Neural progenitor cell (in vitro differentiated cells): Measurements from ENCODE around the gene TYRP1.

GRCh38 chr9:6787943-6788514 is 30.3 kb downstream of the KDM4C start:
- RAMPAGE, long total RNA, result no peak

DNA sequence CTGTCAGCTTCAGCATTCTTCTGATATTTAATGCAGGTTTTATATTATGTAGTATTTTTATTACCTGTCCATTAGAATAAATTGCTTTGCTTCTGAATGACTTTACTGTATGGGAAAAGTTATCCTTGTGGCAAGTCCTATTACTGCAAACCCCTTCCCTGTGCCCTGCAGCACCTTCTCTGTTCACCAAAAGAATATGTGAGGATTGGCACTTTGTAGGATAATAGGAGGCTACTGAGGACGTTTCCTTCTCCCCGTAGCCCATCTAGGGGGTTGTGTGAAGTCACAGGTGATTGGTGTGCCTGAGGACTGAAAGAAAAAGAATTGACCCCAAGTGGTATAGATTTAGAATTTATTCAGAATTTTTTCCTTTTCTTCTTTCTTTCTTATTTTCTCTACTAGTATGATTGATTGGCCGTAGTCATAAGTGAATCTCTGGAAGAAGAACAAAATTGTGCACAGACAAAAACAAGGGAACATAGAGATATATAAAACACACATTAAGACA is 296.2 kb downstream of the KDM4C start:
- RAMPAGE, long total RNA, result no peak

GRCh38 chr9:7935542-7936038 is 136.0 kb upstream of the DMAC1 start:
- RAMPAGE, long total RNA, result no peak

GRCh38 chr9:11064813-11065421 is 452.1 kb upstream of the PTPRD start:
- RAMPAGE, long total RNA, result no peak

GRCh38 chr9:12693154-12693920 is at the start of gene TYRP1:
TYRP1 (plus strand) TSS chr9:12693385.
- RAMPAGE, long total RNA, result no peak

GRCh38 chr9:12698291-12698744 is 5.1 kb downstream of the TYRP1 start:
- RAMPAGE, long total RNA, result no peak

DNA sequence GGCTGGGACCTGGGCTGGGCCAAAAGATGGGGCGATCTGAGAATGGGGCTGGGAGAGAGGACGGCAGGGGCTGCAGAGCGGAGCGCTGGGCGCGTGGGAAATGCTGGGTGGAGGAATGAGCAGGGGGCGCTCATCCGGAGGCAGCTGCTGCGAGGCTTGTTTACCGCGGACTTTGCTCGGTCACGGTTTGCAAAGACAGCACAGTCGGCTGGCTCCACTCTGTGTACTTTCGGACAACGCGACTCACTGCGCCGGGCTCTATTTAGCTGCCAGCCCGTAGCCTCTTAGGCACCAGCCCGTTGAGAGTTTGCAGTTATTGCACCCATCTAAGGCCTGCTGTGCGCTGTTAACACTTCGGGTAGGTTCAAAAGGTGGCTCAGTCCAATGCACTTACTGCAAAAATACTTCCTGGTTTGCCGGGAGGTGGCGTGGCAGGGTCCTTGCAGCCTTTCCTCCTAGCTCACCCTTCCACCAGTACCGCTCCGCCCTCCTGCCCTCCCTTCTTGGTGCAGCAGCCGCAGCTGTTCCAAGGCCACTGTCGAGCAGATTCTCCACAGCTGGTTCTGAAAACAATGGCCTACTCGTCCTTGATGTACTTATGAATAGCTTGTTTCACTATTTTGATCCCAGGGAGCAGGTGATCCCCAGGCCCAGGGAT is 1.4 kb downstream of the LURAP1L start:
- RAMPAGE, long total RNA, result no peak

GRCh38 chr9:12814244-12814946 is 39.6 kb downstream of the LURAP1L start:
- RAMPAGE, long total RNA, result no peak

GRCh38 chr9:13121555-13122284 is 157.8 kb downstream of the MPDZ start:
- RAMPAGE, long total RNA, result no peak

DNA sequence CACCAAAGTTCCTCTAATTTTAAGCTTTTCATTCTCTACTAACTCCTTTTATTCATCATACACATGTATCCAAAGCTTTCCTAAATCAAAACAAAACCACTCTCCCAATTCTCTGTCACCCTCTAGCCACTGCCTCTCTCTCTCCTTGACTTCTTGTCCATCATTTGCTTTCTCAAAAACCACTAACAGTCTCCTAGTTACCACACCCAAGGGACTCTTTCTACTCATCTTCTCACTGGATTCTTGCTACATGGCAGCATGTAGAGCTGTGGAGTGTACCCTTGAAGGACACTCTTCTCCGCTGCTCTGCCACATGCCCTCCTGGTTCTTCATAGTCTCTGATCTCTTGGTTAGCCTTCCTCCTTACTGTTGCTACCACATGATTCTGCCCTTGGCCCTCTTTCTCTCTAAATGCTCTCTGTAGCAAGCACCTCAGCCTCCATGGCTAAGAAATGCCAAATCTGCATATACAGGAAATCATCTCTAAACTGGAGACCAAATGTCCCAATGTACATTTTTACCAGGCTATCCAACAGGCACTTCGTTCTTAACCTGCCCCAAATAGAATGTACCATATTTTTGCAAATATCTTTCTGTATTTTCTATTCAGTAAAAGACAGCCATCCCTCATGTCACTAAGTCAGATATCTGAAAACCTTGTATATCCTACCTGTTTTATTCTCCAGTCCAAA is 144.8 kb downstream of the MPDZ start:
- RAMPAGE, long total RNA, result no peak

DNA sequence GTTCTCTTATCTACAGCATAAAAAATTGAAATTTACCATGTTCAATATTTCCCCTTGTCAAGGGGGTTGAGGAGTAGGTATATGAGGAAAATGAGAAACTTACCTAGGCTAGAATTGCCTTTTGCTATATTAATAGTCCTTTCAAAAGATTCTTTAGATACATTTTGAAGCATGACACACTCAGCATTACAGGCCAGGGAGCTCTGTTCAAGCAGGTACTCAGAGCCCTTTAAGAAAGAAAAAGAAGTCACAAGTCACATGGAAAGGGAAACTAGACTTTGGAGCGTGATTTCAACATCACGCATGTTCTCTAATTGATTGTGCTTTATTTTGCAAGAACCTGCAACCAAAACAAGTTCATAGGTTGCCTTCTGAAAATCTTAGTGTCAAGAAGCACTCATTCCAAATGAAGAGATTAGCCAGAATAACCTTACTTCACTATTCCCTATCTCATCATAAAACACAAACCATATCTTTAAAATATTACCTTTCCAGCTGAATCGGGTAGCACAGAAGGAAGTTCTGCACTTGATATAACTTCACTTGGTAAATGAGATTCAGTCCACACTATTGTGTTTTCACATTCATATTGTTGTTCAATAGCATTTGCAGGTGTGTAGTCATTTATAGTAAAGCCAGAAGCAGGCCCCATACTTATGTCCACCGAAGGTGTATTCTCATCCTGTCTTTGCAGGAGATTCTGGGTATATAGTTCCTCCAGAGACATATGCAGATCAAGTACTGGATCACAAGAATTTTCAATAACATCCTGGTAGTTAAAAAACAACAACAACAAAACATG is 103.6 kb downstream of the MPDZ start:
- RAMPAGE, long total RNA, result no peak

- RAMPAGE, long total RNA, result no peak
These were observed 11.7 kb downstream of the MPDZ start for GRCh38 chr9:13267734-13268311.

GRCh38 chr9:13443231-13443671 is 163.8 kb upstream of the MPDZ start:
- RAMPAGE, long total RNA, result no peak

DNA sequence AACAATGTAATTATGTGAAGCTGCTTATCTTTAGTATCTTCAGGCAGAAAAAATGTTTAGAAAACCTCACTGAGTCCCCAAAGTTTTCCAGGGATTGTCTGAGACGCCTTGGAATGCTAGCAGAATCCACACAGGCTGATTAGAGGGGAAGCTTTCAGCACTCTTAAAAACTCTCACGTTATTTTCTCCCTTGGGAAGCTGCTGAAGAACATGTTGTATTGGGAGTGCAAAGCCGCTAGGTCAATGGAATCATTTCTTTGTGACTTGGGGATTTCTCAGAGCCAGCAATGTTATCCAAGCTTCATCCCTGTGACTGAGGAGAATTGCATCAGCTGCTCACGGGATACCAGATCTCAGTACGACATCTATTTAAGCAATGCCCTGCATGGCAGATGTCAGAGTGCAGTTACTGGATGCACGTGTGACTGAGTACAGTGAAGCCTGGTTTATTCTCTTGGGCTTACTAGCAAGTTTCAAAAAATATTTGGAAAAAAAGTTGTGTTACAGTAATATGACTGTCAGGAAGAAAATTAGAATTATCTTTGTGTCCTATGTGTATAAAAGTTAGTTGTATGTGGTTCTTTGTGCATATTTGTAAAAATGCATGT is 426.5 kb upstream of the MPDZ start:
- RAMPAGE, long total RNA, result no peak

GRCh38 chr9:13728858-13729438 is 449.5 kb upstream of the MPDZ start:
- RAMPAGE, long total RNA, result no peak

DNA sequence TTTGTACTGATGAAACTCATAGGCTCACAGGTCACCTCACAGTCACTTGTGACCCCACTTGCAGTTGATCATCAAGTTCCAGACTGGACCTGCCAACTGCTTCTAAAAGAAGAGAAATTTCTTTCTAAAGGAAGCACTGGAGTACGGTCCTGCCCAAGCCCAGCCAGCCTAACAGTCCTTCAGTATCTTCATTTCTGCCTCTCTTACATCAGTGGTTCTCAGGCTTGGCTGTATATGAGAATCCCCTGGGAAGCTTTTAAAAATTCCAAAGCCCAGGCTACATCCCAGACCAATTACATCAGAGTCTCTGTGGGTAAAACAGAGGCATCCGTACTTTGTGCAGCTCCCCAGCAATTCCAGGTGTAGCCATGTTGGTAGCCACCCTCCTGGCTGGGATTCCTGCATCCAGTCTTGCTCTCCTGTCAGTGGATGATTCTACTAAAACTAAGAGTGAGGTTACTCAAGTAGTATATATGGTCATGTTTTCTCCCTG is 282.1 kb downstream of the NFIB start:
- RAMPAGE, long total RNA, result no peak

- RAMPAGE, long total RNA, result no peak
These were observed 226.9 kb downstream of the NFIB start for GRCh38 chr9:14086867-14087599.

DNA sequence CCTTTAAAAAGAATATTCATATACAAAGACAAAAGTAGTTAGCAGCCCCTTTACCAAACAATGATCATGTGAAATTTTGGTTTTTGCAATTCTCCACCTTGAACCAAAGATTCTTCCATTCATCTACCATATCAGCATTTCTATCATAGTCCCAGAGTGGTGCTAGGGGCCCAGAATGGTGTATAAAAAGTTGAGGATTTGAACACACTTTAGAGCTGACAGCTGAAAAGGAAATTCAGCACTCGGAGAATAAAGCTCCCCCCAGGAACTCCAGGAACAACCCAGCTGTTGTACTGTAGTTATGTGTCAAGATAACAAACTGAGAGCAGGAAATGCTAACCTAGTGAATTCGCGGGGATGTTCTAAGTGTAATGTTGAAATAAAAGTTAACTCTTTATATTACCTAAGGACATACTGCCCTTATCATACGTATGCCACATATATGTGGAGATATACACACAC is 216.8 kb downstream of the NFIB start:
- RAMPAGE, long total RNA, result no peak

DNA sequence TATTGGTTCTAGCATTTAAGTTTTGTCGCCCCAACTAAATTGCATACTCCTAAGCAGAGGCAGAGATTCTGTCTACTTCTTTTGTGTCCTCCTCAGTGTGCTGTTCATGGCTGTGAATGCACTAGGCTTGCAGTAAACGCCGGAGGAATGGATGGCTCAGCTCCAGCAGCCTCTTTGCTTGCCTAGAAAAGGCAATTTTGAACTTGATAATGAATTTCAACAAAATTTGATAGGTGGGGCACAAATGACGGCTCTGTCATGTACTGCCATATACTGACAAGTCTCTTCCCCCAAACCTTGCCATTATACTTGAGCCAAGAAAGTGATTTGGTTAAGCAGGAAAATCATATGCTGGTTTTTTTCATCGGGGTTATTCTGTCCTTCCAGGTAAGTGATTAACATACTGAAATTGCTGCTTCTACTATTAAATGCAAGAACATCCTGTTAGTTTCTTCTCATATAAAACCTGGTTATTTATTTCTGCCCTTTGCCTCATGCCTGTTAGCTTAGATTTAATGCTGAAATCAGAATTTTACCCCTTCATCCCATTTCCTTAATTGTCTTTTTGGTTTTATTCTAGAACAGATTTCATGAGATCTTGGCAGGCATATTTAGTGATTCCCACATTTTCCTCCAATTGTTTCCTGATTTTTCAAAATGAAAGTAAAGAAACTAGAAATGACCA is 133.1 kb downstream of the NFIB start:
- RAMPAGE, long total RNA, result no peak

GRCh38 chr9:14192426-14192871 is 121.5 kb downstream of the NFIB start:
- RAMPAGE, long total RNA, result no peak